Measurements from ENCODE around the genes UBA6, TMPRSS11D, UGT2B7, PRR27 and OPRPN.

- PRO-cap: no peak
Measured at GRCh38 chr4:57076055-57076738, 34.0 kb downstream of the IGFBP7 start.

- PRO-cap: bidirectional peak, plus-strand start at chr4:61201294, minus-strand start at chr4:61201133; unidirectional peak, minus-strand start at chr4:61201379
Measured at GRCh38 chr4:61201178-61202001, 1.3 kb downstream of the ADGRL3 start.

DNA sequence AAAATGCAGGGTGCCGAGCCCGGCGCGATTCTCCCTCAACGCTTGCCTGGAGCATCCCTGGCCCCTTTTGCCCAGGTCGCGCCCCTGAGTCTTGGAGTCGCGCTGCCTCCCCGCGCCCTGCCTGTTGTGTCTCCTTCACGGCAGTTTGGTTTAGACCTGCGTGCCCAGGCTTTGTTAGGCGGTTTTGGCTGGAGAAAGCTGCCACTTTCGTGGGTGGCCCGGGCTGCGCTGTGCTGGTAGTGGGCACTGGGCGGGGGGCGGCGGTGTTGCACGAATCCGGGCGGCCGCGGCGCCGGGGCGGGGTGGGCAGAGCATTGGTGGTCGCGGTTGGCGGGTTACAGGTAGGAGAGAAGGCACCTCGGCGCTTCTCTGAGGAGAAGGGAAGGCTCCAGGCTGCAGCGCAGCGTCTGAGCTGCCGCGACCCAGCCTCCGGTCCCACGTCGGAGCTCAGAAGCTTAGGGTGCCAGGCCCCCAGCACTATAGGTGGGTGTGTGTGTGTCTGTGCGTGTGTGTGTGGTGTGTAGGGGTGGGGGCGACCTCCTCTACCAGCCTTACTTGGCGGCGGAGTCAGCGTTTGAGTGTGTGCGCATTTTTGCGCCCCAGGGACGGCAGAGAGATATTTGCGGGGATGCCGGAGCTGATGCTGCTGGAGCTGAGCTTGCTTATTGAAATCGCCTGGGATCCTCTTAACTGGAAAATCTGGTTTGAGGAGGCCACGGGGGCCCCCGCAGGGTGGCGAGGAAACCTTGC, 2.3 kb downstream of the ADGRL3 start:
- PRO-cap: no peak

DNA sequence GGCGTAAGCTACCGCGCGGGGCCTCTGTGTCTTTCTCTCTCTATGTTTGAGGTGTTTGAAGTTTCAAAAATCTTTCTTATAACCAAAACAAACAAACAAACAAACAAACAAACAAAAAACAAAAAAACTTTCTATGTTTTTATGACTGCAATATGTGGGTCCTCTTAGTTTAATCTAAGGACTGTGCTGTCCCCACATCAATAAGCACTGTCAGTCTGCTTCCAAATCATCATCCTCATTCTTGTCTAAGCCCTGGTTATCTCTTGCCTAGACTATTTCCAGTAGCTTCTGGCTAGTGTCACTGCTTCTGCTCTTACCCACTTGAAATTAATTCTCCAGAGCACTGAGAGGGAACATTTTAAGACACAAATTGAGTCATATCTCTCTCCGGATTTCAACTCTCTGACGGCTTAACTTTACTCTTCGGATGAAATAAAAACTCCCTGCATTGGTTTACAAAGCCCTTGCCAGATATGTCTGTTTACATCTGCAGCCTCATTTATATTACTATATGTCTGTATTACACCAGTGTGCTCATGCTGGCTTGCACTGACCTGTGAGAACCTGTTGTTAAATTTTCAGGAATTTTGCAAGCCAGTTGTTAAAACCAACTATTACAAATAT, 345.8 kb downstream of the ADGRL3 start:
- PRO-cap: no peak

DNA sequence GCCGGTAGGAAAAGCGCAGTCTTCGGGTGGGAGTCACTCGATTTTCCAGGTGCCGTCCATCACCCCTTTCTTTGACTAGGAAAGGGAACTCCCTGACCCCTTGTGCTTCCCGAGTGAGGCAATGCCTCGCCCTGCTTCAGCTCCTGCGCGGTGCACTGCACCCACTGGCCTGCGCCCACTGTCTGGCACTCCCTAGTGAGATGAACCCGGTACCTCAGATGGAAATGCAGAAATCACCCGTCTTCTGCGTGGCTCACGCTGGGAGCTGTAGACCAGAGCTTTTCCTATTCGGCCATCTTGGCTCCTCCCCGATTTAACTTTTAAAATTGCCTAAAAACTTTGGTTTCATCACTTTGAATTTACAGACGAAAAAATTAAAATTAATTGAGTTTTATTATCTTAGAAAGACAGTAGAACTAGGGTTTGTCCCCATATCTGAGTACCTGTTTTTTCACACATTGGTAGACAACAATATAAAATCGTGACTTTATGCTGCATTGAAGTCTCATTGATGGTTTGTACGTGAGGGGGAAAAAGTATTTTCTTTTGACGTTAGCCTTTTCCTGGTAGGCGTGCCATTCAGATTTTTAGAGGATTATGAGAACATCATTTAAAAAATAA, 447.0 kb downstream of the ADGRL3 start:
- PRO-cap: no peak

DNA sequence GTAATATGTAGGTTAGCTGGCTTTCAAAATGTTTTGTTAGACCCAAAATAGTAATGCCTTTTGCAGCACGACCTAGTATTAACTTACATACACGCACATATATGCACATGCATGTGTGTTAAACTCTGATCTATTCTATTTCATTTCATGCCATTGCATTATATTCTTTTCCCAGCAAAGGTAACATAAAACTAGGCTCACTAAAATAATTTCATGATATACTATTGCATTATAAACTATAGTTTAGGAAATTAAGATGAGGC, 1236.9 kb downstream of the ADGRL3 start:
- PRO-cap: no peak

- PRO-cap: no peak
Measured at GRCh38 chr4:65176549-65176952, 493.7 kb downstream of the EPHA5 start.

GRCh38 chr4:65668037-65668992, 2.0 kb downstream of the EPHA5 start:
- PRO-cap: no peak

DNA sequence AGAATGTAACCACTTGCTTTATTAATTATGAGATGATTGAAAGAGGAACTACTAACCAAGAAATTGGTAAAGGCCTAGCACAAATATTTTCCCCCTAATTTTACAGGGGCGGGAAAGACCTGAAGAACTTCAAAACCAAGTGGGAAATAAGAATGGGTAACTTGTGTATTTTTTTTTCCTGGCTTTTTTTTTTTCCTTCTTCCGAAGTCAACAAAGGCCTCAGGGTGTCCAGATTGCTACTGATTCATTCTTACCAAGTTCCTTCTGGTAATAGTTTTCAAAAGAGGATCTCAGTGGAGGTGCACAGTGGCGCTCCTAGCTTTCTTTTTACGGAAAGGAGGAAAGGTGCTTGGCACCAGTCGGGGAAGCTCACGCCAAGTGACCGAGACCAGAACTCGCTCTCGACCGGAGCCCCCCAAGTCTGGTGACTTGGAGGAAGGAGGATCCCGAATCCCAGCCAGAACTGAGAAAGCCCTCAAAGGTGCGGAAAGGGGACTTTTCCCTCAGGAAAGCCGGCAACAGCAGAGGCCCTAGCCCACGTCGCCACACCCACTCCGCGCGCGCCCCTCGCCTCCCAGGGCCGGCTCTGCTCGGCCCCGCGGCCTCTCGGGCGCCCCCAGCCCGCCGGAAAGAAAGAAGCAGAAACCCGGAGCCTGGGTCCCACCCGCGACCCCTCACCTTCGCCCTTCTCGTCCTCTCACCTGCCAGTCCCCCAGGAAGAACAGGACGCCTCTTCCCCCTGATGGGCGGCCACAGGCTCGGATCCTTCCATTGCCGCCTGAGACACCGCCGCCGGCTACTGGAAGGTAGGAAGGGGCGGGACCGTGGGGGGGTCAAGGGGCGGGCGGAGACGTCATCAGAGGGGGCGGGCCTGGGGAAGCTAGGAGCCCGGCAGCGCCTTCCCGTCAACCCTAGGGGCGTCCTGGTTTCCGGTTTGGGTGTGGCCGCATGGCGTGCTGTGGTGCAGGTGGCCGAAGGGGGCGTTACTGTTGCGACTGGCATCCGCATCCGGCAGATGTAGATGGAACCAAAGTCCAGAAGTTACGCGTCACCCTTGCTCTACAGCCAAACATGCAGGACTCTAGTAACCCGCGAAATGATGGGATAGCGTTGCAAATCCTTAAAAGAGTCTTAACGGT, at the start of gene UBA6:
TSS of gene UBA6 (minus strand) at position 808 of the 1,139 bp plus-strand sequence.
- PRO-cap: bidirectional peak, plus-strand start at position 1,026 of the sequence, minus-strand start at position 795 of the sequence

DNA sequence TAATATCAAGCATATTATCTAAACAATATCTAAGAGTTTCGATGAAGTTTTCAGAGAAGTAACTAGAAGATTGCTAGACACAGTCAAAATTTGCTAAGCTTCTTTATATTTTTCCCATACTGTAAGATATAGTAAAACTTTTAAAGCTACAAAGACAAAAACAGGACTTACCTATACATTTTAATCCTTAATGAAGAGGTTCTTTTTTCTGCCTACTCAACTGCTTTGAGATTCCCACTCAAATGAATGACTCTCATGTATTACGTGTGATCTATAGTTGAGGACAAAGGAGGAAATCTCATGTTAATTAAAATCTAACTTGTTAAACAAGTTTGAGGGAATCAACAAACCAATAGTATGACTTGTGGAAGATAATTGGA, at the start of gene TMPRSS11D:
TSS of gene TMPRSS11D (minus strand) at position 248 of the 380 bp plus-strand sequence.
- PRO-cap: no peak

DNA sequence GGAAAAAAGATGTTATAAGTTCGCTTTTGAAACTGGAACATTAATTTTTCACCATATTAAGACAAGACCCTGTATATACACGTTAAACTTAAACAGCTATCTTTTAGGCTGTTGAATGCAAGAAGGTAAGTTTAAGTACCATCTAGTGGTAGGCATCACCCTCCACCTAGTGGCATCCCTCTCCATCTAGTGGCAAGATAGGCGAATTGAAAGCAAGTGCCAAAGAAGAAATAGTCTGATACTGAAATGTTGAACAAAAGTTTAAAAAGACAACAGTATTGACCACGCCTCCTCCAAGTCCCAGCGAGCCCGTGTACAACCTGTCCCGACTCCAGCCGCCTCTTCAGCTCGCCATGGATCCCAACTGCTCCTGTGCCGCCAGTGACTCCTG, 26.1 kb upstream of the YTHDC1 start:
- PRO-cap: no peak

GRCh38 chr4:68750589-68751183, 65.1 kb upstream of the UGT2B10 start:
- PRO-cap: no peak

GRCh38 chr4:69051023-69051682, 45.1 kb upstream of the UGT2B7 start:
- PRO-cap: no peak

GRCh38 chr4:69060900-69061286, 35.4 kb upstream of the UGT2B7 start:
- PRO-cap: no peak

DNA sequence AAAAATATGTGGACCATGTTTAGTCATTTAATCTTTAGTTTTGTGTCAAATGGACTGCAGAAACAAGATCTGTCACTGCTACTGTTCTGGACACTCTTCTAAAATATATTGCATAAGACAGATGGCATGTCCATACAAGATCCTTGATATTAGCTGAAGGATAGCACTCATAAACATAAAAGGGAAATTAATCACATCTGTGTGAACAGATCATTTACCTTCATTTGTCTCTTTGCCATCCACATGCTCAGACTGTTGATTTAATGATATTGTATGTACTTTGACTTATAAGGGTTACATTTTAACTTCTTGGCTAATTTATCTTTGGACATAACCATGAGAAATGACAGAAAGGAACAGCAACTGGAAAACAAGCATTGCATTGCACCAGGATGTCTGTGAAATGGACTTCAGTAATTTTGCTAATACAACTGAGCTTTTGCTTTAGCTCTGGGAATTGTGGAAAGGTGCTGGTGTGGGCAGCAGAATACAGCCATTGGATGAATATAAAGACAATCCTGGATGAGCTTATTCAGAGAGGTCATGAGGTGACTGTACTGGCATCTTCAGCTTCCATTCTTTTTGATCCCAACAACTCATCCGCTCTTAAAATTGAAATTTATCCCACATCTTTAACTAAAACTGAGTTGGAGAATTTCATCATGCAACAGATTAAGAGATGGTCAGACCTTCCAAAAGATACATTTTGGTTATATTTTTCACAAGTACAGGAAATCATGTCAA, at the start of gene UGT2B7:
TSS of gene UGT2B7 (plus strand) at position 346 of the 744 bp plus-strand sequence.
- PRO-cap: no peak

DNA sequence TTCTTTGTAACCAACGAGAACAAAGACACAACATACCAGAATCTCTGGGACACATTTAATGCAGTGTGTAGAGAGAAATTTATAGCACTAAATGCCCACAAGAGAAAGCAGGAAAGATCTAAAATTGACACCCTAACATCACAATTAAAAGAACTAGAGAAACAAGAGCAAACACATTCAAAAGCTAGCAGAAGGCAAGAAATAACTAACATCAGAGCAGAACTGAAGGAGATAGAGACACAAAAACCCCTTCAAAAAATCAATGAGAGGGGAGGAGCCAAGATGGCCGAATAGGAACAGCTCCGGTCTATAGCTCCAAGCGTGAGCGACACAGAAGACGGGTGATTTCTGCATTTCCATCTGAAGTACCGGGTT, 10.7 kb upstream of the UGT2A1 start:
- PRO-cap: no peak

DNA sequence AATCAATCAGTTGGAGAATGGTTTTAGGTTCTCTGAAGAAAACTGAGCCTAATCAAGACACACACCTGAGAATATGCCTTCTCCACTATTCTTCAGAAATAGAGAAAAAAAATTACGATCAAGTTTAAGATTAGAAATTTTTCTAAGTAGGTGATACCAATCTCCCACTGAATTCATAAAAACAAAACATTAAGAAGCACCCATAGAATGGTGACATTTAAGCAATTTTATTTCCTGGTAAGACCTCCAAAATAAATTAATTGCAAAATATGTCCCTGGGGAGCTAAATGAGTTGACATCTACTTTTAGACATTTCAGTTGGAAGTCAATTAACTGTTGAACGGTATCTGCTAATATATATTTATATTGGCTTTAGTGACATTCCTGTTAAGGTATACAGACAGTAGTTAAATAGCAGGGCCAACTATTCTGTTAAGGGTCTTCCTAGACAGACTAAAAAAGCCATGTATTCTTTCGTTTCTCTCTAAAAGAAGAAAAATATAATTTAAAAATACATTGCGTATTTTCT, at the start of gene PRR27:
TSS of gene PRR27 (plus strand) at position 435 of the 529 bp plus-strand sequence.
- PRO-cap: no peak

DNA sequence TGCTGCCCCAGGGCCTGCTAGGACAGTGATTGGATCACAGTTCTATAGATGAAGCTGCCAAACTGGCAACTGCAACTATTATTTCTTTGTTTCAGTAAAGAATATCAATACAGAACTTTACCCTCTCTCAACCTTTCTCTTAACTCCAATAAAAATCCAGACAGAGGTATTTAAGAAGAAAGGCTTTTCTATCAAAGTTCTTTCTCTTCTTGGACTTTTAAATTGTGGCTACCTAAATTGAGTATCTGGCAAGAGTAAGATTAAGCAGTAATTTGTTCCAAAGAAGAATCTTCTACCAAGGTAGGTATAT, at the start of gene OPRPN:
TSS of gene OPRPN (plus strand) at position 200 of the 310 bp plus-strand sequence.
- PRO-cap: no peak

DNA sequence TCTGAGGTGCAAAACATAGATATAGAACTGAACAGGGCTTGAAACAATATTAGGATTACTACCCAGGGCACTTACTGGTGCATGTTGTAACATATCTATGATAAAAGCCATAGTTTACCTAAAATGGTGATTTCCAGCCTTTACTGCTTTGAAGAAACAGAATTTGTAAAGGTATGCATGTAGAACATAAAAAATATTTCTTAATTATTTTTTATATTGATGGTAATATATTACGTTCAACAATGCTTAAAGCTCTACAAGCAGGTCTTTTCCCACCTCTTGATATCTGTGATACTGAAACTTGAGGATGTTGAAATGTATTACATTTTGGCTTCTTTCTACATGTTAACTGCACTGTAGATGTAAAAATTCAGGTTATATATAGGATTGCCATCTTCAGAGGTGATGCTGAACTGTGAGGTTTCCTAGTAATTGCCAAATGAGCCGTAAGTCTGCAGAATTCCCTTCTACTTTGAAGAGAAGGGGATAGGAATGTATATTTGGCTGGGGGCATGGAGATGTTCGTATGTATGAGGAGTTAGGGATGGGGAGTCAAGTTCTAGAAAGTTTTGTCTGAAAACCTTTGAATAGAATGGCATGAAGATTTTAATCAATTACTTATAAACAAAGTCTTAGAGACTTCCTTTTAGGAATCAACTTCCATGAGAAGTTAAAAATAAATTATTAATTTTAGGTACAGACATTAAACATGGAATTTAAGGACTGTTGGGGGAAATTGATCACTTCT, 10.8 kb upstream of the DCK start:
- PRO-cap: no peak

DNA sequence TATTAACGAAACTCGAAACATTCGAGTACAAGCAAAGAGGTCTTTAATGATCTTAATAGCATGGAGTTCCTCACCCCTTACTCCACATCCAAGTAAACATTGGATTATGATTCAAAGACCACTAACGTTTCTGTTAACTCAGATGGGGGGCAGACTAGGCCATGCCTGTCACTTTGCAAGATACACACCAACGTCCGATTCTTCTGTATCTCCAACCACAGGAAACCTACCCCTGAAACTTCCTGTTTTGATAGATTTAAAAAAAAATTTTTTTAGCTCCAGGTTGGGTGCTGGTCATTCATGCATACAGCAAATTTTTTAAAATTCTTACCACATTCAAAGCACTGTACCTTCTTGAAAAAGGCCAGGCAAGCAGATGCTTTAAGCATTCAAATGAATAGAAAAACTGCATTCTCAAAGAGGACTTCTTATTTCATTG, 1.3 kb downstream of the DCK start:
- PRO-cap: no peak